Umbilical cord (tissue), 2 donors: ENCODE results near the genes ACVR1C, ACVR1 and SLC4A10.

- RAMPAGE, long total RNA: no peak
These were observed 25.6 kb upstream of the CYTIP start for GRCh38 chr2:157469294-157470102.

GRCh38 chr2:157628354-157629414 is at the start of gene ACVR1C:
Gene ACVR1C, minus strand, starts transcription at chr2:157628864.
- RAMPAGE, long total RNA: no peak

- RAMPAGE, long total RNA: no peak
These were observed 1.4 kb downstream of the ACVR1 start for GRCh38 chr2:157874583-157875331.

GRCh38 chr2:157875576-157876498 is at the start of gene ACVR1:
Gene ACVR1, minus strand, starts transcription at chr2:157876330.
- RAMPAGE, long total RNA: start-site peak on the minus strand at chr2:157875787-157875873, 25 and 13 reads in 2 replicates

GRCh38 chr2:158042987-158043628 is 58.6 kb upstream of the UPP2 start:
- RAMPAGE, long total RNA: no peak

DNA sequence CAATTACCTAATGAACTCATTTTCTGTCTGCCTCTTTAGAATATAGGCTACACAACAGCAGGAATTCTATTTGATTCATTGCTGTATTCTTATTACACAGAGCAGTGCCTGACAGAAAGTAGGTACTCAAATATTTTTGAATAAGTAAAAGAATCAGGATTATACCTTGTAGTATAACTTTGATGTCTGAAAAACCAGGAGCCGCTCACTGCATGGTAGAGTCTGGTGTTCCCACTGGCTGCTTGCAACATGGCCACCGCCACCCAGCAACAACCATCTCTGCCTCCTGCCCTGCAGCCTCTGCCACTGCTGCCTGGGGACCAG is 38.5 kb upstream of the UPP2 start:
- RAMPAGE, long total RNA: no peak

DNA sequence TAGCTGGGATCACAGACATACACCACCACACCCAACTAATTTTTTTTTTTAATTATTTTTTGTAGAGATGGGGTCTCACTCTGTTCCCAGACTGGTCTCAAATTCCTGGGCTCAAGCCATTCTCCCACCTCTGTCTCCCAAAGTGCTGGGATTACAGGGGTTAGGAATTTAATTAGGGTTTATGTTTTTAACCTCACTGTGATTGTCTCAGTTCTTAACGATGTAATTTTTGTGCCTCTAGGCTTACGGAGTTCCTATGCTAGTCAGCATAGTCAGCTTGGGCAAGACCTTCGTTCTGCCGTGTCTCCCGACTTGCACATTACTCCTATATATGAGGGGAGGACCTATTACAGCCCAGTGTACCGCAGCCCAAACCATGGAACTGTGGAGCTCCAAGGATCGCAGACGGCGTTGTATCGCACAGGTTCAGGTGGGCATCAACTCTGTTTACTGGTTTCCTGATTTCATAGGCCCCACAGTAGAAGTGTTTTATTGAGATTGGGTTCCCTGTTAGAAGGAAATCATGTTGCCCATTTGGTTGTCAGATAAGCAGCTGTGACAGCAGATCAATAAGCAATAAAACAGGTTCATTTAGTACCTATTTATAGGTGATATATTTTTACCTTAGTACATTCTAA is 163.5 kb upstream of the DAPL1 start:
- RAMPAGE, long total RNA: no peak

DNA sequence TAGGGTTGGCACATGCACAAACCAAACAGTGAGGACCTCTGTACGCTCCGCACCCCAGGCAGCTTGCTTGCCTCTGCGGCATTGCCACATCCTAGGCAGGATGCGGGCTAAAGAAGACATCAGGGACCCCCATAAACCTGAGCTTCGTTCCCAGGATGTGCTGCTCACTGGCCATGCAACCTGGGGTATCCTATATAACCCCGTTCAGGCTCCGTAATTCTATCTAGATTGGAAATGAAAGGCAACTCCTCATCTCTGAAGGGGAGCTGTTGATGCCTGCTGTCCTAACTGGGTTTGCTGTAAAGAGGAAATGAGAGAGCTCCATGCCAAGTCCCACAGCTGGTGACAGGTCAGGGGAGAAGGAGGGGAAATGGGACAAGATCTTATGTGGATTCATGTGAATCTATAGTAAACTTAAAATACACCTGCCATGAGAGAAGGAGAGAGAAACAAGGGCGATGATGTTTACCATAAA is 128.0 kb upstream of the DAPL1 start:
- RAMPAGE, long total RNA: no peak

DNA sequence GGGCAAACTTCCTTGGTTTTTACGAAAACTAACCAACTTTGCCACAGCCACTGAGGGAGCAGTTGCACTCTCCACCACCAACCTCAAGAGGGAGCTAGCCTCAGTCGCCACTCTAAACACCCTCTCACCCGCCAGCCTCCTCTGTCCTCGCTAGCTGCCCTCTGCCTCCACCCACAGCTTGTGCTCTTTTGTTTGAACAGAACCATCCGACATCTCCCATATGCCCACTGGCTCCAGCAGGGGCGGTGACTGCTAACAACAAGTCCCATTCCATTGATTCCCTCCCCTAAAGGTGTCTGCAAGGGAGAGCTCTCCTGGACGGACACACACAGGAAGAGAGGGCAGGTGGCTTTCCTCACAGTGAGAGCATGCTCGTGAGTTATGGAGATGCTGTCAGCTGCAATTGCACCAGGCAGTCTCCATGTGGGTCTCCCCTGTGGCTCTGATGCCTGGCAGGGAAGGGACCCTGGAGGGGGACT is 70.8 kb upstream of the DAPL1 start:
- RAMPAGE, long total RNA: no peak

GRCh38 chr2:159042025-159042667 is 73.7 kb downstream of the TANC1 start:
- RAMPAGE, long total RNA: no peak

DNA sequence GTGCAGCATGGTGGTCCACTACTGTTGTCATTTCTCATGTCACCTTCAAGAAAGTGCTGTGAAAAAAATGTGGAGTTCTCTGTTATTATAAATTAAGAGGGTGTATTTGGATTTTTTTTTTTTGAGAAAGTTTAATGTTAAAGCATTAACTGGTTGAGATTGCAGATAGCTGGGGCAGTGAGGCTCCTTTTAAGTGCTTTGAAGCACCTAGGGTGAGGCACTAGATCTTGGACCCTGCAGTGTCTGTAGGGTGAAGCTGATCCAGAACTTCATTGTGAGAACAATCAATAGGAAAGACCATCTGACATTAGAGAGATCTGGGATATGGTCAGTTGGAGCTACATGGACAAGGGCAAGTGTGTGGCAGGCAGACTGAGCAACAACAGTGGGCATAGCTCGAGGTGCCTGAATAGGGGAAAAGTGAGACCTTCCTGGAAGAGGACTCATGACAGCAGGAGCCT is 117.7 kb downstream of the TANC1 start:
- RAMPAGE, long total RNA: no peak

DNA sequence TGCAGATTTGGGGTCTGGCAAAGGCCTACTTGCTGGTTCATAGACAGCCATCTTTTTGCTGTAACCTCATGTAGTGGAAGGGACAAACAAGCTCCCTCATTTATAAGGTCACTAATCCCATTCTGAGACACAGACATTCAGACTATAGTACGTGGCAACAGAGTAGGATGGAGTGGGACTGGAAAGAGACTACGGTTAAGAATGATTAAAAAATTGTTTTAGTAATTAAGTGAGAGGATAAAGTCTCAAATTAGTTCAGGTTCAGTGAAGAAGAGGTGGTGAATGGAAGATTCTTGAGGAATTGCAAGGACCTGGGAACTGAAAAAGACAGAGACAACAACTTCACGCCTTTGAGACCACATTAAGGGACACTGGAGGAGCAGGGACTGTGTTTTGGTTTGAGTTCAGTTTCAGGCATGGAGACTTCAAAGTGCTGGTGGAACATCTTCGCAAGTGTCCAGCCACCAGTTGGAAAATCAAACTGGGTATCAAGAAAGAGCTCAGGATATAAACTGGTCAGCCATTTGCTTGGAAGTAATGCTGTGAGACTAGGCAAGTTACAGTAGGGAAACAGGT is 145.2 kb downstream of the WDSUB1 start:
- RAMPAGE, long total RNA: no peak

GRCh38 chr2:159381407-159382044 is 95.0 kb upstream of the WDSUB1 start:
- RAMPAGE, long total RNA: no peak

- RAMPAGE, long total RNA: no peak
These were observed 70.0 kb downstream of the BAZ2B start for GRCh38 chr2:159546143-159546862.

DNA sequence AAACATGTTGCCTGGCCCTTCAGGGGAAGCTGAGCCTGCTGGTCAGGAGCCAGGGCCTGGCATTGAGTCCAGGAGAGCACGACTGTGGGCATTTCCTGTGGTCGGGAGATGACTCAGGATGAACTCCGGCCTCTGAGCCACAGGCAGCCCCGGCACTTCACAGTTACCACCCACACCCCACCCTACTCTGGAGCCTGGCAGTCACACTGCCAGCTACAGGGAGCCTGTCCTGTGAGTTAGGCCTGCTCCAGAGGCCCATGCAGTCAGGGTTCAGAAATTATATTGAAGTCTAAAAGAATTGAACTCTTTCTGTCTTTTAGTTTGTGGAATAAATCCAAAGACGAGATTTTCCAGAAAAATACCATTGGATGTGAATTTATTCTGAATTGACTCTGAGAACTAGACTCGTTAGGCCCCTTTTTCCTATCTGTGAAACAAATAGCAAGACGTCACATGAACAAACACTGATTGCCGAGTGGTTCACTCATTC is 8.1 kb upstream of the ITGB6 start:
- RAMPAGE, long total RNA: no peak

DNA sequence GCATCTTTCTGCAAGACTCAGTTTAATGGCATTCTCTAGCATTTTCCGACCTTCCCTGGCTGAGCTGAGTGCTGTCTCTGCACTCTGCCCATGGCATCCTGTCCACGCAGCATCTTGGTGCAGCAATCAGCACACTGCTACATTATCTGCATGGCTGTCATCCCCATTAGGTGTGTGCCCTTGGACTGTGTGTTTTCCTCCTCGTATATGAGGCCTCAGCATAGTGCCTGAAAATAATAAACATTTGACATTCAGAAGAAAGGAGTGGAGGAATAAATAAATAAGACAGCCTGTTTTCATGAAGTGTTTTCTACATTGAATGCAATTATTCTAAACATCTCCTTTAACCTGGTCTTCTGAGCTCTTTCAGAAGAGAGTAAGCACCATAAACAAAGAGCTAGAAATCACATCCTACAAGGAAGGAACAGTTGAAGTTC is 131.3 kb upstream of the ITGB6 start:
- RAMPAGE, long total RNA: no peak

GRCh38 chr2:161136451-161137375 is 23.5 kb upstream of the TANK start:
- RAMPAGE, long total RNA: no peak

GRCh38 chr2:161159768-161160149 is 469 bp upstream of the TANK start:
- RAMPAGE, long total RNA: no peak

DNA sequence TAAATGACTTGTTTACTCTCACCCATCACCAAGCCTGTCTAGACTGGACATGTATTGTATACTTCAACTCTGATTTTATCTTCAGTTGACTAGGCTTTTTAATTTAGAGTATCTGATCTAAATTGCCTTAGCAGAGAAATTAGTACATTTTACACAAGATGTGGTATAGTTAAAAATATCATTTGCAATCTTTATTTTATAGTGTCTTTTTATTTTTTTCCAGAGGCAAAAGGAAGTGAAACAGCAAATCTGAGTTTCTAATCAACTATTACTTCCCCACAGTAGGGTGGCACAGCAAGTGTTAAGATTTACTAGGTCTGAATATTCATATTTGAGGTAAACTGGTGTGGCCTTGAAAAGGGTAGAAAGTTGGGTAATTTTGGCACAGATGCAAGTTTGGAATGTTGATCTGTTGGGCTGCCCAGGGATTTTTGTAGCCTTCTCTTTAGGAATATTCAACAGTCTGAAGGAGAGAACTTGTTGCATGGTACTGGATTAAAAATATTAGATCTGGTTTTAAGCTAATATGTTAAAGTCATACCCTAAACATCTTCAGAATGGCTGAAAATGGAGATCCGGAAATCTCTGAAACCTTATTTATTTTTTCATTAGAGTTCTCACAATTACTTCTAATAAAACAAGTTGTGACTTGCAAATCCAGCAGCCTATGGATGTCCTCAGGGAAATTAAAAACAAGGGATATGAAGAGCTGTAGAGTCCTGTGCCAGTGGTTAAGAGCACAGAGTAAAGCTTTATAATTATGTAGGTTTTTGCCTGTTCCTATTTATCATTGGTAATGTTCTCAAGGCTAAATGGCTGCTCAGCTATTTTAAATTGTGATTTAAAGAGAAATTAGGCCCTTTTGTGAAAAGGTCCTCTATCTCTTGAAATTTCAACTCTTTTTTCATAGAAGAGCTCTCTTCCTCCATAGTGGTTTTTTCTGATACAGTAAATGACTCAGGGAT is 10.8 kb downstream of the TANK start:
- RAMPAGE, long total RNA: no peak

DNA sequence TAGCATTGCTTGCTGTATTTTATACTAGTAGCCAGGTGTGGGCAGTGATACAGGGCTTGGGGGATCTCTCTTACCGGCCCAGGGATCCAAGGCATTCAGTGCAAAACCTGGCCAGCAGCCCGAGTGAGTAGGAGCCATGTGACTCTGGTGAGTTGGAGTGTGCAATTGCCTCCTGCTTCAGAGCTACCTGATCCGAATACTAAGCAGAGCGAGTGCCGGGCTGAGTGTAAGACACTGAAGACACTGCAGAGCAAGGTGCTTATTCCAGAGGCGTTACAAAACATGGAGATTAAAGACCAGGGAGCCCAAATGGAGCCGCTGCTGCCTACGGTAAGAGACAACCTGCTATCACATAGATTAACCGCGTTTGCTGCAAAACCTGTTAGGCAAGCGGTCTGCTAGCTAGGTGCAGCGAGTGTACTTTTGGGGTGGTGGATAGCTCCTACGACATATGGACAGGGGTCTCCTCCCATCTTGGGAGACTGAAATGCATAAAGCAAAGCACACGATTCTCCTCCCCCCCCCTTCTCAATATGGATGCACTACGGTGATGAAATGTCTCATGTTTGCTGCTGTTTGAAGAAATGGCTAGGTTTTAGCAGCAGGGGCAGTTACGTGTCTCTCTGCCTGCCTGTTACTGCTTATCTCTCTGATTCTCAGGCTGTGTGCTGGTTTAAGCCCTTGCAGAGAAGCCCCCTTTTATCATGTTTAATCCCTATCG is at the start of gene SLC4A10:
TSS of gene SLC4A10 (plus strand) at position 180 of the 721 bp plus-strand sequence.
- RAMPAGE, long total RNA: no peak